Mesothelial cell of epicardium (in vitro differentiated cells): ENCODE measurements around the gene GSDME.

DNA sequence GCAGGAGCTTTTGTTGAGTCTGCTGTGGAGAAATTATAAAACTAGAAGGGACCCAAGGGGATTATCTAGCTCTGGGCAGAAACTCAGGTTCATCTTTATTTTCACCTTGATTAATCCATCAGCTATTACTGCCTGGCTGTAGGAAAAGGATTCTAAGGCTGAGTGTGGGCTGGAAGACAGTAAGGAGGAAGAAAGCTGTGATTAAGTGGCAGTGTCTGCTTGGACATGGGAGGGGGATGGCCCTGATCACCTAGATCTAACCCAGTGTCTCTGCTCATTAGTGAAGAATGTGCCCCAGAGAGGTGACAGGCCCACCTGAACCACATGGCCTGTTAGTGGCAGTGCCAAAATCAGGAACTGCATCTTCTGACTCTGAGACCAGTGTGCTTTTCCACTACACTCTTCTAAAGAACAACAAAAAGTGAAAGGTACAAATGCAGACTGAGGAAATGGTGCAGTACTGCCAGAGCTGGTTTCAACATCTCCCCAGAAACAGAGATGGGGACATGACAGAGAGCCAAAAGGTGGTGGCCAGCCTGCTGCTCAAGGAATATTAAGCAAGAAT lies 30.3 kb downstream of the GSDME start:
- PRO-cap, result no peak

DNA sequence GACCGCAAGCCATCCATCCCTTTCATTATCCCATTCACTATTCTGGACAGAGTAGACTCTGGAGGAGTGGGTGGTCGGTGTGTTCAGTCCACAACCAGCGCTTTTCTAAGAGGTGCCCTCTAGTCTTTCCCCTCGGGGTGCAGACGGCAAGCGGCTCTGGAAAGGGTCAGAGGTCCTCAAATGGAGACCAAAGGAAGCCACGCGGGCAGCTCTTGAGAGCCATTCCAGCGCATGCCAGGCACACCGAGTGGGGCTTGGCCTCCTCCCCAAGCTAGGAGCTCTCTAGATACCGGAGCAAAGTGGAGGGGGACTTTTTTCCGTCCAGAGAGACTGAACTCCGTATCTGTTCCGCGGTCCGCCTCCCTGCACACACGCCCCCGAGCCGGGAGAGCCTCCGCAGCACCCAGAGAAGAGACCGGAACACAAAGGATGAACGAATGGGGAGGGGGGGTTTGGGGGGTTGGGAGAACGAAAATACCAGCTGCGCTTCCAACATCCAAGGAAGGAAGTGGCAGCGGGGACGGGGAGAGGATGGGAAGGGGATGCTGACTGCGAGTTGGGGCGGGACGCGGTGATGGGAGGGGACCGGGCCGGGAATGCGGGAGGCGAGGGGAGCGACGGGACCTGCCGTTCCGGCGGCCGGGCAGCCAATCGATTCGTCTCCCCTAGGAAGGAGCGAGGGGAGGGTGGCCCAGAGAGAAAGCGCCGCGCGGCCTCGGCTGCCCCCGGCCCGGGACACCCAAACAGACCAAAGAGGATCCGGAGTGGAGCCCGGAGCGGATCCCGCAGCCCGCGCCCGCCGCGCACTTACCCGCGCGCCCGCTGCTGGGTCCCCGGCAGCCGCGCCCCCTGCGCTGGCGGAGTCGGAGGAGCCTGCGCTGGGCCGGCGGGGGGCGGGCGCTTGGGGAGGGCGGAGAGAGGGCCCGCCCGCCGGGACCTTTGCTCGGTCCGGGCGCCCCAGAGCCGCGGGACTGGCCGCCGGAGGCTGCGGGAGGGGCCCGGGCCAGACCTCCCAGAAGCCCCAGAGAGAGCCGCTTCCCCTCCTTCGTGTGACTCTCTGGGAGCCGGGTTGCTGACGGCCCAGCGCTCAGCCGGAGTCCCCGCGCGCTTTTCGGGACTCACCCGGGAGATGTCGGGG lies at the start of gene GSDME:
TSS of gene GSDME (minus strand) at position 880 of the 1,138 bp plus-strand sequence.
- PRO-cap, result no peak

- PRO-cap, result no peak
Measured at GRCh38 chr7:24922976-24923924, 56.7 kb downstream of the OSBPL3 start.

DNA sequence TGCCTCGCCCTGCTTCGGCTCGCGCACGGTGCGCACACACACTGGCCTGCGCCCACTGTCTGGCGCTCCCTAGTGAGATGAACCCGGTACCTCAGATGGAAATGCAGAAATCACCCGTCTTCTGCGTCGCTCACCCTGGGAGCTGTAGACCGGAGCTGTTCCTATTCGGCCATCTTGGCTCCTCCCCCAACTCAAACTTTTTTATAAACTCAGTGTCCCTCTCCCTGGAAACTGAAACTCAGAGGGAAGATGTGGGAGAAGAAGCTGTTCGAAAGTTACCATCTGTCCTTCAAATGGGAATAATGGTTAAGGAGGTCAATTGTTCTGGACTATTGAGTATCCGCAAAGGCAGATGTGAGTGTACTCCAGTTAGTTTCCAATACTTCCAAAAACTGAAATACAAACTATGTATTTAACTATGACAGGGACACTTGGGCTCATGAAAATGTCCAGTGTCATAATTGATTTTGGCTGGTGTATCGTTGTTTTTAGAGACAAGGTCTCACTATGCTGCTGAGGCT lies 67.8 kb upstream of the OSBPL3 start:
- PRO-cap, result no peak

DNA sequence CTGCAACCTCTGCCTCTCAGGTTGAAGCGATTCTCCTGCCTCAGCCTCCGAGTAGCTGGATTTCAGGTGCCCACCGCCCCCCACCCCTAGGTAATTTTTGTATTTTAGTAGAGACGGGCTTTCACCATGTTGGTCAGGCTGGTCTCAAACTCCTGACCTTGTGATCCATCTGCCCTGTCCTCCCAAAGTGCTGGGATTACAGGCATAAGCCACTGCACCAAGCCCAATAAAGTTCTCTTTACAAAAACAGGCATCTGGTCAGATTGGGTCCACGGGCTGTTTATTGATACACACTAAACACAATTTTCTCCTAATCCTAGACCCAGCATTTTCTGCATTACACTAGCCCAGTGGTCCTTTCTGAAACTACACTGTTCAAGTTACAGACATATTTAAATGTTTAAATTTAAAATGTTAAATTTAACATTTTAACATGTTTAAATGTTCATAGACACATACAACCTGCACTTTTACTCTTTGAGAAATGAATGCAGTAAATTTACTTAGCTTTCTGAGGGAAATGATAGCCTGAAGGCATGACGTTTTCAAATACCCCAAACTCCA lies 6.6 kb downstream of the CYCS start:
- PRO-cap, result no peak

GRCh38 chr7:25770496-25771199 lies 381.4 kb upstream of the NFE2L3 start:
- PRO-cap, result no peak

DNA sequence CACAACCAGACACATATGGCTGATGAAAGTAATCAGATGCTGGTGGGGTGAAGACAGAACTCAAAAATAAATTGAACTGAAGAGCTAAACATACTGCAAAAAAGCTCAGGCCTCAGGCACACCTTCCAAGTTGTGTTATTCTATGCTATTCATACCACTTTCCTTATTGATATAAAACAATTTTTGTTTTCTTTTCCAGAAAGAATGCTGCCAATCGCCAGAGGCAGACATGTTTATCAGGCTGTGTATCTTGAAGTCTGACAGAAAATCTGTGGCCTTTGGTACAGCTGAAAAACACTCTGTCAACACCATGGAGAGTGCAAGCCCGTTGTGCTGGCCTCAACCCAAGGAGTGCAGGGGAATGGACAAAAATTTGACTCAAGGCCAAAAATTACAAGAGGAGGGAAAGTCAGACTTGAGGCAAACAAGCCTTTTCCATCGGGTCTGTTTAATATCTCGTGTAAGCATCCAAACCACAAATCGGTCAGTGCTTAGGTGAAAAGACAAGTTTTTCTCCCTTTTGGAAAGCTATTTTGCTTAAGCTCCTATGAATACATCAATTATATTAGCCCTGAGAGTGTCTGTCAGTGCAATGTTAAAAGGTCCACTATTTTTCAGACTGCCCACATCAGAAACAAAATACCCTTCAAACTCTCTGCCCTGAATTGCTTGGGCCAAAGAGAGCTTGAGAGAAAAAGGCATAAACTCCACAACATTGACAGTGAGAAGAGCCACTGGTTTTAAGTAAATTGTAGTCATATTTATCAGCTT lies 305.3 kb upstream of the NFE2L3 start:
- PRO-cap, result no peak

DNA sequence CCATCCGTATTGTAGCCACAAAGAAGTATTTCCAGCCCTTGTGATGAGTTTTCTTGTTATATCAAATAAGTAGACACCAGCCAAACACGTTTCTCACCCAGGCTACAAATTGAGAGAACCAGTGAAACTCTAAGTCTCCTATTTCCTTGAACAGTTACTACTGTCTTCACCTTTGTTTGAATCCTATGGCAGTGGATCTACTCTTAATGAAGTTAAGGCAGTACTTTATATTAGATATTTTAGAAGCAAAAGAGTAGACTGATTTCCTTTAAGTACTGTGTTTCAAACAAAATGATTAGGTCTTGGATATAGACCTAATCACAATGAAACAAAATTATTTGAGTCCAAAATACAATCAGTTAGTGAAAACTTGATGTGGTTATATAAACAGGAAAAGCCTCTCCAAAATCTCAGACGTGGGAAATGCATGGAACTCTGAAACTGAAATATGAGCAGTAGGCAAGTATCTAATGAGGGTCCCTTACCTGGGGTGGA lies 234.4 kb upstream of the NFE2L3 start:
- PRO-cap, result no peak

- PRO-cap, result no peak
Measured at GRCh38 chr7:26179539-26180549, 20.7 kb downstream of the HNRNPA2B1 start.

DNA sequence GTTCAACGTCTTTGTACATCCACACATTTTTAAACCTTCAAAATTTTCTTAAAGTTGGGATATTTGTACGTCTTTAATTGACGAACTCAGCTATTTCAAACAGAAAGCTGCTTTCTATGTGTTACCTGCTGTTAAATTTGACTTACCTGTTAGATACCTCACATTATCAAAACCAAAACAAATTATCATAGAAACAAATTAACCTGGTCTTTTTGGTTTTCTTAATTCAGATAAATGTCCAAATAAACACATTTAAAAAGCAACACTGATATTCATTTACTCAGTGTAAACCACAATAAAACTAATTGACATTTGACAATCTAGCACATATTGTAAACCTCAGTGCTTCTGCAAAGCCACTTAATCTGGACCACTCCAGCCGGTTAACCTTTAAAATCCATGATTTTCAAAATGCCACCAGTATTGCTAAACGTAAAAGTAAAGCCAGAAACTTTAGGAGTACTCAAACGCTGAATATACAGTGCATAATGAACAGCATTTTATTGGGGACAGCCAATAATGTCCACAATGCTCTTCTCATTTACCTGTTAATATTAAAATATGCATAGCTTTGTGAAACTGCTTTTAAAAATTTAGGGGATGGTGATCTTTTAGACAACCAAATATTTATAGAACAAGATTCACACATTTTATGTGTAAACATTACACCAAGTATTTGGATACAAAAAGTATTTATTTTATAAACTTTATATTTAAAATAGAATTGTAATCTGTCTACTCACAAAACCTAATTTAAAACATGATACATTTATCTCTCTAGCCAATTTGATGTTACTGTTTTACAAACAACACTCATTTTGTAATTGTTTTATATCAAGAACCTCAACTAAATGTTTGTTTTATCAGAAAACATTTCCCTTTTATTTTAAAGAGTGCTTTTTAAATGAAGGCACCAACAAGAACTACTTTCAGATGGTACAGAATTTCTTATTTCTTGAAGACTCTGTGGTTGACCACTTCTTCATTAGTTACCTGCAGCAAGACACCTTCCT lies 10.8 kb downstream of the HNRNPA2B1 start:
- PRO-cap, result no peak

DNA sequence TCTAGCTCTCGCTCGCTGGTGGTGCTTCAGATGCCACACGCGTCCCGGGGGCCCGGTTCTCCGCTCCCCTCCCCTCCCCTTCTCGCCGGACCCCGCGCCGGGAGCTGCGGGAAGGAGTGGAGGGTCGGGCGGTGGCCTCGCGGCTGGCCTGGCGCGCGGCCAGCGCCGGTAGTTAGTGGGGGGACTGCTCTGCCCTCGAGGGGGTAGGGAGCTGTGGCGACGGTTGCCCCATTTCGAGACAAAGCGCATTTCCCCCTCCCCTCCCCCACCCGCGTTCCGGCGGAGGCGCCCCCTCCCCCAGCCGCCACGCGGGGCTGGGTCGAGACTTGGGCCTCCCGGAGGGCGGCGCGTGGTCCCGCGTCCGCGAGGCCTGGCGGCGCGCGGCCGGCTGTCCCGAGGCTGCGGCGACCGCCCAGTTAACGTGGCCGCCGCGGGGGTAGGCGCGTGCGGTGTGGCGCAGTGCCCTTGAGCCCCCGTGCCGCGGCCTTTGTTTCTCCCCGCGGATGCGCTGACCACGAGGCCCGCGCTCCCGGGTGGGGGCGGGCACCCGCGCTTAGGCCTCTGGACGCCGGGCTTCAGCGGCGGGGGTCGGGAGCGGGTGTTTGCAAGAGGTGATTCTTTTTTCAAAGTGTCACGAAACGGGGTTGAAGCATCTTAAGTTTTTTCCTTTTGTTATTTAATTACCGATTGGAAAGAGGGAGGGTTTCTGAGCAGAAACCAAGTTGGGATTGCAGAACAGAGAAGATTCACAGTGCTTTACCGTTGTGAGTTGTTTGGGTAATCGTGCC lies 495 bp downstream of the CBX3 start:
- PRO-cap, result no peak

GRCh38 chr7:26293804-26294558 lies 2.3 kb downstream of the SNX10 start:
- PRO-cap, result no peak

GRCh38 chr7:26334096-26334562 lies 42.5 kb downstream of the SNX10 start:
- PRO-cap, result no peak

GRCh38 chr7:26551537-26551974 lies 259.9 kb downstream of the SNX10 start:
- PRO-cap, result no peak

DNA sequence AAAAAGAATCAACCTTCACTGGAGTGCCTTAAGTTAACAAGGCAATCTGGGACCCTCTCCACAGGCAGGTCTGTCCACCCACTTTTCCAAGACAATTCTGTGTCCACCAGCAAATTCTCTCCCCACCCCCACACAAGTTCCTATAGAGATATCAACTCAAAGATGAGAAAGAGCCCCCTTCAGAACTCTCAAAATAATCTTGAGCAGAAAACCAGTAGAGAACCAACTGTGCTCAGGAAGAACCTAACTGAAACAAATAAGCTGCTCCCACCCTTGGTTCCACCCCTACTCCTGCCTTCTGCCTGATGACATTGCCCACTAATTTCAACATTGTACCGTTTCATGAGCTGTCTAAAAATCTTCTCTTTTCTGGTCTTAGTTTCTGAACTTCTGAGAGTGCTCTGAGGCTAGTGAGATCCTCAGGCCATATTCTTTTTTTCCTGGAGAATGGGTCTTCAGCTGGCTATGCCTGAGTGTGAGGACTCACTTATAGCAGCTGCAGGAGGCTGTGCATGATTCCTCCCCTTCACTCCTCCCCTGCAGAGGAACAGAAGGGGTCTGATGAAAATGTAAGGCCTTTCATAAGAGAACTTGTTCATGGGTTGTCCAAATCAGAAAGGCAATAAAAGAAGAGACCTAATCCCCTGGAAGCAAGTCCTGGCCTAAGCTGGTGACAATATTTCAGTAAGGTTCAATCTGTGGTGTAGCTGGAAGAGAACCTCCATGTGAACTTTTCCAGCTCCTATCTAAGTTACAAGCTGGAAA lies 11.2 kb downstream of the HOXA4 start:
- PRO-cap, result no peak

- PRO-cap, result no peak
Measured at GRCh38 chr7:27138291-27139038, 5.0 kb downstream of the HOXA5 start.

GRCh38 chr7:27139709-27139923 lies 3.9 kb downstream of the HOXA5 start:
- PRO-cap, result no peak

DNA sequence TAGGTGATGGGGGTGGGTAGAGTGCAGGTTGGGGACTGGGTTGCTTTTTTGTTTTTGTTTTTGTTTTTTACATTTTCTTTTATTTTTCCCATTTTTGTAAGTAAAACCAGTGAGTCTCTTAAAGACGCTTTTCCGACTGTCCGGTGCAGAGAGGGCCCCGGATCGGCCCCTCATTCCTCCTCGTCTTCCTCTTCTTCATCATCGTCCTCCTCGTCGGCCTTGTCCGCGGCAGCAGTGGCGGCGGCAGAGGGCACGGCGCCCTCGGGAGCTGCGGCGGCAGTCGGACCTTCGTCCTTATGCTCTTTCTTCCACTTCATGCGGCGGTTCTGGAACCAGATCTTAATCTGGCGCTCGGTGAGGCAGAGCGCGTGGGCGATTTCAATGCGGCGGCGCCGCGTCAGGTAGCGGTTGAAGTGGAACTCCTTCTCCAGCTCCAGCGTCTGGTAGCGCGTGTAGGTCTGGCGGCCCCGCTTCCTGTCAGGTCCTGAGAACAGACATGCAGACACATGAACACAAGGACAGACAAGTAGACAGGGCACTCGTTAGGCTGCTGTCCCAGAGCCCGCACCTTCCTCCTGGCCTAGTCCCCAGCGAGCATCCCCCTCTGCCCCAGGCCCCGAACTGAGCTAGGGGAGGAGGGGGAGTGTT lies 1.6 kb downstream of the HOXA7 start:
- PRO-cap, result no peak

- PRO-cap, result no peak
Measured at GRCh38 chr7:27156985-27157344, 490 bp upstream of the HOXA7 start.

DNA sequence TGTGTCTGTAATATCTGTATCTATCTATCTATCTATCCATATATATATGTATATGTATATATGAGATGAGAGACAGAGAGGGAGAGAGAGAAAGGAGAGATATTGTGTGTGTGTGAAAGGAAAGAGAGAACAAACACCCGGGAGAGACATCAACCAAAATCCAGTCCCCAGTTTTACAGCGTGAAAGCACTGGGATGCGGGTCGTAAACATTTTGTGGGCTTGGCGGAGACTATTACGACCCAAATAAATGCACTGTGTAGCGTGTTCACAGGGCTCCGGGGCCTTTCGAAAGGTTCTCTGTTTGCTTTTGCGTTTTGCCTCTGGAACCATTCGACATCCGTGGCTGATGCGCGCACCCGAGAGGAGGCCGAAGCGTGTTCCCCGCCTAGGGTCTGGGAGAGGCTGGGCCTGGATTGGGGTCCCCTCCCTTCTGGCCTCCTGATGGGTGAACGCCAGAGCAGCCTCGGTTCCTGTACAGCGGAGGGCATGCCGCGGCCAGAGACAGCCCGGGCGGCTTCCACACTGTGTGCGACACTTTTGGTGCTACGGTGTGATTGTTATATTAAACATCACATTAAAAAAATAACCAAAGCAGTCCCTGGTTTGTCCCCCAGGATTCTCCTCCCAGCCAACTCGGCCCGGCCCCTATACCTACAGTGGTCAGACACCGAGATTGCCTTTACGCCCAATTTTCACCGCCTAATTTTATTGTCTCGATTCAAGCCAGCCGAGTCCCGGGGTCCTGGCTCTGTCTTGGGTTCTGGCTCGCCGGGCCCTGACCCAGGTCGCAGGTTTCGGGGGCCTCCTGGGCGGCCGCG lies 3.6 kb upstream of the HOXA7 start:
- PRO-cap, result no peak